M059J (cell line): ENCODE data around the genes ZFAND6, TMC3, MEX3B and SAXO2.

GRCh38 chr15:79978418-79978711 is 7.4 kb upstream of the BCL2A1 start:
- RAMPAGE, long total RNA, result no peak

GRCh38 chr15:80059596-80060409 is at the start of gene ZFAND6:
TSS of gene ZFAND6 (plus strand) at chr15:80059676.
- RAMPAGE, long total RNA, result start-site peak on the plus strand at chr15:80059683-80059714, 35 and 141 reads in 2 replicates

DNA sequence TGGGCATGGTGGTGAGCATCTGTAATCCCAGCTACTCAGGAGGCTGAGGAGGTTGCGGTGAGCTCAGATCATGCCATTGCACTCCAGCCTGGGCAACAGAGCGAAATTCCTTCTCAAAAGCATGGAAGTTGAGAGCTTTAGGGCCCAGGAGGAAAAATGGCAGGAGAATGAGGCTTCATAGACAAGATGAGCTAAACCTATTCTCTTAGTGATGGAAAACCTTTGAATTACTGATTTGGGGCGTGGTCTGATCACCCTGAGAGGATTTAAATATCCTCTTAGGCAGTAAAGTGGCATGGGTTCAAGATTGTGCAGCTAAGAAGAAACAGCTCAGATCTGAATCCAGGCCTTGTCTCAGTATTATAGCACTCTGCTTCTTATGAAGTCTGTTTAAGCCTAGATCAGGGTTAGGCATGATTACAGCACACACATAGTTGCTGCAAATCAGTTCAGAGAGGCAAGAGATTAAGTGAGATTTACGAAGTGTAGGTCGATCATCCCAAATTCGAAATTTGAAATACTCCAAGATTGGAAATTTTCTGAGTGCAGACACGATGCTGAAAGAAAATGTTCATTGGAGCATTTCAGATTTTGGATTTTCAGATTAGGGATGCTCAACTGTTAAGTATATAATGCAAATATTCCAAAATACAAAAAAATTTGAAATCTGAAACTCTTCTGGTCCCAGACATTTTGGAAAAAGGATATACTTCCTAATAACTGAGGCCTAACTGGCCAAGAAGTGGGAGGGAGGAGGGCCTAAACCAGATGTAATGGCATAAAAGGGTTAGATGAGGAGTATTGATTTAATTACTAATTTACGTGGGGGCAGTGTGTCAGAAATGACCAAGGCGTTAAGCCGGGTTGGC is 24.5 kb downstream of the ZFAND6 start:
- RAMPAGE, long total RNA, result no peak

GRCh38 chr15:80153312-80153892 is 603 bp downstream of the FAH start:
- RAMPAGE, long total RNA, result no peak

- RAMPAGE, long total RNA, result no peak
Measured at GRCh38 chr15:80252646-80253045, 633 bp upstream of the CTXND1 start.

DNA sequence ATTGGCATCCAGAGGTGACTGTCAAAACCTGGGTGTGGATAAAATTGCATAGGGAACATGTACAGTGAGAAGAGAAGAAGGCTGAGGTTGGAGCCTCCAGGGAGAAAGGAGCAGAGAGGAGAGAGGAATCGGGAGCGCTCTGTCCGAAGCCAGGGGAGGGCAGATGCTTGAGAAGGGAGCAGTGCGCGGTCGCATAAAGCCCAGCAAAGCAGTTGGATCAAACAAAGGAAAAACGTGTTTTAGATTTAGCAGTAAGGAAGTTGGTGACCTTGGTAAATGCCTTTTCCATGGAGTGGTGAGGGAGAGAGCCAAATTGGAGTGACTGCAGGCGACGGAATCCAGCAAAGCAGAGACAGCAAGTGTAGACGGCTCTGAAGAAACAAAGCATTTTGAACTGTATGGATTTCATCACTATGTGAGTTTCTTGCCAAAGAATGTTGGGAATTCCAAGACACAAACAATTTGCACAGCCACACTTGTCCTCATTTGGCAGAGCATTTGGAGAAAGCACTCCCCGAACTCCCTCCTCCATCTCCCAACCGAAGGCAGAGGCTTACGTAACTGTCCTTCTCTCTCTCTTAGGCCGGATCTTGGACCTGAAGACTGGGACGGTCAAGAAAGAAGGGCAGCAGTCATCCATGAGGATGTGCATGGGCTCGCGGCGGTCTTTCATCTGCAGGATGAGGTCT is 103.5 kb downstream of the ARNT2 start:
- RAMPAGE, long total RNA, result no peak

DNA sequence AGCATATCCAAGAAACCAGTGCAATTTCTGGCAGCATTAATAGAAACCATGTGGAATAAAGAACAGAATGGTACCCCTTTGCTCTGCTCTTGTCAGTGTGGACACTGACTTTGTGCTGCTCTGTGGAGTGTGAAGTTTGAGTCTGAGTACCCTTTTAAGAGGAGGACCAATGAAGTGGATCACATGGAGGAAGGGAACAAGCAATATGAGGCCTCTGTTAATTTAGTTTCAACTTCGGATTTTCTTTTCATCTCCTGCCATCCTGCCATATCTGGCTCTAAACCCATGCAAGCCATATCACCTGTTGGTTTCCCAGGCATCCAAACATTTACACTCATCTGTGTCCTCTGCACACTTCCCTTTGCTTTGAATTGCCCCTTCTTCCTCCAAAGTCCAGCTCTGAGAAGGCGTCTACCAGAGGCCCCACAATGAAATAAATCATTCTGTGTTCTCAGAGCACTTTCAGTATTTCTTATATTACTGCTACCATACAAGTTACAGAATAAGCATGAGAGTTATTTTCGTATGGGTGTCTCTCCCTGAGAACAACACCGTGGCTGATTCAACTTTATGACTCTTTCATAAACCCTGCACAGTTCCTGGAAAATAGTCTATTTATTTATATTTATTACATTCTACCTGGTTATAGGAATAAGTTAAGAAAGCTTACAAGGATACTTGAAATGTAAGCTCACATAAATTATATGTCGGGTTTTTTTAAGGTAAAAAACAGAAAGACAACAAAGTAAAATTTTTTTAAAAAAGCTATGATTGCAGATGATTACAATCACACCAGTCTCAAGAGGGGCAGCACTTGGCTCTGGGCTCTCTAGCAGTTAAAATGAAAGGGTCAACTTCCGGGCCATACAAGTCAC is 12.9 kb upstream of the ABHD17C start:
- RAMPAGE, long total RNA, result no peak

GRCh38 chr15:80776296-80776579 is 2.9 kb upstream of the CEMIP start:
- RAMPAGE, long total RNA, result no peak

DNA sequence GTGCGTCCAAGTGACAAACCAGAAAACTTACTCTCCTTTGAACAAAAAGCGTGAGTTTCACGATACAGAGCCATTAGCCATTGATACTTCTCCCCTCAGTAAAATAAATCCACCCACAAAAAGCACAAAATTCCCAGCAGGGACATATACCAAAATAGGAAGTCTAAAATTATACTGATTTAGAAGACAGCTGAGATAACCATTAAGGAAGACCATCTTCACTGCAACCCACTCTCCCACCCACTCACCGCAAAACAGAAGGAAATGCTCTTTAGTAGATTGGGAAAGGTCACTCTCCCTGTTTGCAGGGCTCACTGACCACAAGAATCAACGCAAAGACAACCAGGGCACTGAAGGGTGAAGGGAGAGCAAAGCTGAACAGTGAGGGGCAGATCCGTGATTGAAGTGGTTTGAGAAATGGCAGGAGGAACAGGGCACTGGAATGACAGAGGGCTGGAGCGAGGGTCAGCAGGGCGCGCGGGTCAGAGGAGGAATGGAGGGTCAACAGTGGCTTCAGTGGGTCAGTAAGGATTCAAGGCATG is 622 bp downstream of the MESD start:
- RAMPAGE, long total RNA, result no peak

DNA sequence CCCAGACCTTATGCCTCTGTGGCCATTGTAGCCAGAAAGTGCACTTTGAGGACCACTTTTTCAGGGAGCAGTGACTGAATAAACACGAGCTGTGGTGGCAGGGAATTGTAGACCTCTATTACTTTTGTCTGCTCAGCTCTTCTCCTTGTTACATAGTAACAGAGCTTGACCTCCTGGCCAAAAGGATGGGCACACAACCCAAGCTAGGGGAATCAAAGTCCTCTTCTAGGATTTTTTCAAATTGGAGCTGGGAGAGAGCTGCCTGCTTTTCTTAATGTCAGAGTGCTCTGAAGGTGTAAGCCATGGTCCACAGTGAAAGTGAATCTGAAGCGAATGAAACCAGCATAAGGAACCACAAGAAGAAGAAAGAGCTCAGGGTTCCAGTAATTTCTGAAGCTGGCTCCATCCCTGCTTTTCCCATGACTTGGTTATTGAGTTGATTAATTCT is 60.8 kb downstream of the TLNRD1 start:
- RAMPAGE, long total RNA, result no peak

DNA sequence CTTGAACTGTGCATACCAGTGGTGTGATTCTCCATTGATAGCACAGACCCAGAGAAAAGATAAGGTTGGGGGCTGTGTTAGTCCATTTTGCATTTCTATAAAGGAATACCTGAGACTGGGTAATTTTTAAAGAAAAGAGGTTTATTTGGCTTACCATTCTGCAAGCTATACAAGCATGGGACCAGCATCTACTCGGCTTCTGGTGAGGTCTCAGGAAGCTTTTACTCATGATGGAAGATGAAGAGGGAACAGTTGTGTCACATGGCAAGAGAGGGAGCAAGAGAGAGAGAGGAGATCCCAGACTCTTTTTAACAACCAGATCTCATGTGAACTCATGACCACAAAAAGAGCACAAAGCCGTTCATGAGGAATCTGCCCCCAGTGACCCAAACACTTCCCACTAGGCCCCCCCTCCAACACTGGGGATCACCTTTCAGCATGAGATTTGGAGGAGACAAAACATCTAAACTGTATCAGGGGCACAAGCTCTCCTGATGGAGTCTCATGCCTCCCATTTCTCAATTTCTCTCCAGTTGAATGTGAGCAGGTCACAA is 38.5 kb downstream of the IL16 start:
- RAMPAGE, long total RNA, result no peak

DNA sequence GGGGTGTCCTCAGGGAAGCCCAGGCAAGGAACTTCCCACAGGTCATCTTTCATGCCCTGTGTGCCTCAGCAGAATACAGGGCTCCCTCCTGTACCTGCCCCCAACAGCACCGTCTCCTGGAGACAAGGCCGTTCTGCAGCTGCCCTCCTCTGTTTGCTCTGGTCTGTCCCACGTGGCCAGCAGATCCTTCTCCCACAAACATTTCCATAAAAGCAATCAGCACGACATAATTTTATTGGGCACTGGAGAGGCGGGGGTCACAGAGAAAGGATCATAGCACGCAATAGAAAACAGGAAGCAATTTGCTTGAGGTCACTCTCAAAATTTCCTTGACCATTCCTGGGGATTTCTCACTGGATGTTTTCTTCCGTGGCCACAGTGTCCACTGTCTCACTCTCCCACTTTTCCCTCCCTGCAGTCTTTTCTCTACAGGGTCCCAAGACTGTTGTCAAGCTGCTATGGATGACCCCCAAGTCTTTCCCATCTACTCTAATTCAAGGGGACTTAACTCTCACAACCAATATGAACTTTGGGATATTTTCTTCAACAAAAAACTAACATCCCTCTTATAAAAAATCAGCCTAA is 29.3 kb downstream of the STARD5 start:
- RAMPAGE, long total RNA, result no peak

- RAMPAGE, long total RNA, result no peak
Measured at GRCh38 chr15:81374065-81374599, at the start of gene TMC3. TSS of gene TMC3 (minus strand) at chr15:81374213.

DNA sequence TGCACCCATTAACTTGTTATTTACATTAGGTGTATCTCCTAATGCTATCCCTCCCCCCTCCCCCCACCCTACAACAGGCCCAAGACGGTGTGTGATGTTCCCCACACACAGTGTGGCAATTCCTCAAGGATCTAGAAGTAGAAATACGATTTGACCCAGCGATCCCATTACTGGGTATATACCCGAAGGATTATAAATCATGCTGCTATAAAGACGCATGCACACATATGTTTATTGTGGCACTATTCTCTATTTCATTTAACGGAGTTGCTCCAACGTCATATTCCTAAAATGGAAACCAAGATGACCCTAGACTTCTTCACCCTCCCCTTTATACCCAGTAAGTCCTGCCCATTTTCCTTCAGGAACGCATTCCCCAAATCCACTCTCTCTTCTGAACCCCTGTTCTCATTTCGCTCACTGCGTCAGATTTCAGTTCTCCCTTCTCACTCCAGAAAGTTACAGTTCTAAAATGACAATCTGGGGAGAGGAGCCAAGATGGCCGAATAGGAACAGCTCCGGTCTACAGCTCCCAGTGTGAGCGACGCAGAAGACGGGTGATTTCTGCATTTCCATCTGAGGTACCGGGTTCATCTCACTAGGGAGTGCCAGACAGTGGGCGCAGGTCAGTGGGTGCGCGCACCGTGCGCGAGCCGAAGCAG is 175.5 kb downstream of the MEX3B start:
- RAMPAGE, long total RNA, result no peak

DNA sequence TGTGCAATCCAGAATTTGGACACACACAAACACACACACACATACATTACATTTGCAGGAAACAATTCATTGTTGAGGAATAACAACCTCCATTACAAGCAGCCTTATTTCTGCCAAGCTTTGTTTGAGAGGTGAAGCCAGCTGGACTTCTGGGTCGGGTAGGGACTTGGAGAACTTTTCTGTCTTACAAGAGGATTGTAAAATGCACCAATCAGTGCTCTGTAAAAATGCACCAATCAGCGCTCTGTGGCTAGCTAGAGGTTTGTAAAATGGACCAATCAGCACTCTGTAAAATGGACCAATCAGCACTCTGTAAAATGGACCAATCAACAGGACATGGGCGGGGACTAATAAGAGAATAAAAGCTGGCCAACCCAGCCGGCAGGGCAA is 81.1 kb downstream of the MEX3B start:
- RAMPAGE, long total RNA, result no peak

DNA sequence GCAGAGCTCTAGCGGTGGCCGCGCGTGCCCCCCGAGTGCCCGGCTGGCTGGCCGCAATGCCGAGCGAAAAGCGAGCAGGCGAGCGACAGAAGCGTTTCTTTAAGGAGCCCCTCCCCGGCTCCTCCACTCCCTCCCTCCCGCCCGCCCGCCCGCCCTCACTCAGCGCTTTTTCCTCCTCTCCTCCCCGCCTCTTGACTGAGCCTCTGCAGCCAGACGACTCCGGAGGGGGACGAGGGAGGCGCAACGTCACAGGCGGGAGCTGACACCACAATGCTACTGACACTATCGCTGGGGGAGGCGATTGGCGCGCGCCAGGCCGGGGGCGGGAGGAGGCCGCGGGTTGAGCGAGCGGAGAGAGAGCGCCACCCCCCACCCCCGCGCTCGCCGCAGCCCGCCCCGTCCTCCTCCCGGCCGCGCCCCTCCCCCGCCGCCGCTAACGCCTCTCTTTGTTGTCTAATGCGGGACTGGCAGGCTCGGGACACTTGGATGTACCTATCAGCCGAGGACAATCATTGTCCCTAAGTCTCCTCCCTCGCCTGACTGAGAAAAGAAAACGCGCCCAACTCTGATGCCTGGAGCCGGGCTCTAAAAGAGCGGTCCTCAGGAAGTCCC is at the start of gene MEX3B:
MEX3B (minus strand) TSS at position 72 of the 612 bp plus-strand sequence.
- RAMPAGE, long total RNA, result no peak

- RAMPAGE, long total RNA, result no peak
Measured at GRCh38 chr15:82262400-82263218, at the start of gene SAXO2. TSS of gene SAXO2 (plus strand) at chr15:82262818.

DNA sequence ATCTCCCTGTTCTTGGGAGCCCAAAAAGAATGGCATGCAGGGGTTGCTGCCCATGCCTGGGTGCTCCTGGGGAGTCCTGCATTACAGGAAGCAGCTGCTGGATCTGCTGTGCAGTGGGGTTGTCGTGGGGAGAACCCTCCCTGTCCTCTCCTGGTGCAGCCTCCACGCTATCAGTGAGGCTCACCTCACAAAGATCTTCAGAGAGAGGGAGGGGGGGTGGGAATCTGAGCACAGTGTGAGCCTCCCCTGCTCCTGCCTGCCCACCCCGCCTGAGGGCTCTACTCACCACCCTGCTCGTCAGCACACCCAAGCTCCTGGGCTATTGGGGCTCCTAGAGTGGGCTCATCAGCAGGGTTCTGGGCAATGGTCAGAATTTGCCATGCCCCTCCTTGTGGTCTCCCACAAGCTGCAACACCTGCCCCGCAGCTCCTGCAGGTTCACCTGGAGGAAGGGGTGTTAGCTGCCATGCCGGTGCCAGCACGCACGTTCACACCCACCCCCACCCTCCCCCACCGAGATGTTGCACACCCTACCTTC is 47.0 kb downstream of the GOLGA6L9 start:
- RAMPAGE, long total RNA, result no peak

DNA sequence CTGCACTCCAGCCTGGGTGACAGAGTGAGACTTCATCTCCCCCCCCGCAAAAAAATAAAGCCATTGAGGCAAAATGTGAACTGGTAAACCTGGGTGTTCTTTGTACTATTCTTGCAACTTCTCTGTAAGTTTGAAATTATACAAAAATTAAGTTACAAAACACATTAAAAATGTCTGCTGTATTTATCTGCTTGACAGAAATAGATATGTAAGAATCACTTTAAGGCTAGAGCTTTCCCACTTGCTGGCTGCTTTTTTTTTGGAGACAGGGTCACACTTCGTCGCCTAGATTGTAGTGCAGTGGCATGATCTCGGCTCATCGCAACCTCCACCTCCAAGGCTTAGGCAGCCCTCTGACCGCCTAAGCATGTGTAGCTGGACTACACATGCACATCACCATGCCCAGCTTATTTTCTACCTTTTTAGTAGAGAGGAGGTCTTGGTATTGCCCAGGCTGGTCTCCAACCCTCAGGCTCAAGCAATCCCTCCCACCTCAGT is 4.7 kb downstream of the RPS17 start:
- RAMPAGE, long total RNA, result no peak

DNA sequence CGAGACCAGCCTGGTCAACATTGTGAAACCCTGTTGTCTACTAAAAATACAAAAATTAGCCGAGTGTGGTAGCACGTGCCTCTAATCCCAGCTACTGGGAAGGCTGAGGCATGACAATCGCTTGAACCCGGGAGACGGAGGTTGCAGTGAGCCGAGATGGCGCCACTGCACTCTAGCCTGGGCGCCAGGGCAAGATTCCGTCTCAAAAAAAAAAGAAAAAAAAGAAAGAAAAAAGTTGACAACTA is 850 bp downstream of the RPS17 start:
- RAMPAGE, long total RNA, result no peak